Zone of skin (tissue), 1 donor: ENCODE data around the gene ZNF639.

- RRBS = no CpG with 5 or more reads among the region's 4 CpGs
Measured at GRCh38 chr3:177325196-177325676, 128.0 kb upstream of the TBL1XR1 start.

GRCh38 chr3:177357833-177358233 is 160.6 kb upstream of the TBL1XR1 start:
- RRBS = no CpG with 5 or more reads among the region's 4 CpGs

- RRBS = under 1% methylated on average over 21 of the region's 48 CpGs
Measured at GRCh38 chr3:177359393-177360287, 162.4 kb upstream of the TBL1XR1 start.

DNA sequence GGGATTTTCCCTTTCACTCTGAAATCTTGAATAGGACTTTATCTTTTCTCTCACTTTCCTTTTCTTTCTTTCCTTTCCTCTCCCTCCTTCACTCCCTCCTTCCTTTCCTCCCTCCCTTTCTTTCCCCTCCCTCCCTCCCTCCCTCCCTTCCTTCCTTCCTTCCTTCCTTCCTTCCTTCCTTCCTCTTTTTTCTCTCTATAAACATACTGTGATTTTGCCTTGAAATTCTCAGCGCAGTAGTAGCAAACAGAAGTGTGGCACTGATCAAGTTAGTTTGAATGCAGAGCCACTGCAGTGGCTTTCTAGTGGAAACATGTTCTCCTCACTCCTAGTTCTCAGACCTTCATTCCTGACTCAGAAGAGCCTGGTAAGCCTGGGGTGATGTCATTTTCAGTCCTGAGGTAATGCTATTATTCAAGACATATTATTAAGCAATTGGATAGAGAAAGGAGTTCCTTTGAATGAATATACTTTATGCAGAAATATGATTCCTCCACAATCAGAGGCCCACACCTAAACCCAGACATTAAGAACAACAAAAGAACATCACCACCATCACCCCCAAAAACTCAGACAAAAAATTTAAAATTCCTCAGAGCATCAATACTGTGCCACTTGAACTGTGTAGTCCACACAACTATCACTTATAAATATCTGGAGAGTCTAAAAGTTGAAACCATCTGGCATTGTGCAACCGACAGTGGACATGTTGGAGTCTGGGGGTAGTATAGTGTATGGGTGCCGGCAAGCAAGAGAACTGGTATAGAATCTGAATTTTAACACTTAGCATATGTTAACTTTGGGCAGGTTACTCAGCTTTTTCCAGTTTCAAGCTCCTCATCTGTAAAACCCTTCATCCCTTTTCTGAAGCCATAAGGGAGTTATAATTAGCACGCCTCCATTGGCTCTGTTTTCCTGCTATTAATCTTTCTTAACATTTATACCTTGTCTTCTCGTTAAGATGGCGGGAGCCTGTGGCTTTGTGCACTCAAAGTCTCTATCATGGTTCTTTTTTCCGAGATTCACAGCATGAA is 255.3 kb upstream of the TBL1XR1 start:
- RRBS = no CpG with 5 or more reads among the region's 7 CpGs

DNA sequence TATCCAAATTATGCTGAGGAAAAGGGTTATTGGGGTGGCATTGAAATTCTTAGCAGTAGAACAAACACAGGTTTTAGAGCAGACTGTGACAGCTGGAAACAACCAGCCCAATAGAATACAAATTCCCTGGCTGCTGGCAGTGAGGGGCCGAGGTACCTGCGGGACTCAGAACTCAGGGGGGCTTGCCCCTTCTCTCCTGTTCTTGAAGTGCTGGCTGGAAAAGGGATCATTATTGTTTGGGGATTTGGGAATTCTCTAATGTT is 338.5 kb upstream of the TBL1XR1 start:
- RRBS = no CpG with 5 or more reads among the region's 2 CpGs

DNA sequence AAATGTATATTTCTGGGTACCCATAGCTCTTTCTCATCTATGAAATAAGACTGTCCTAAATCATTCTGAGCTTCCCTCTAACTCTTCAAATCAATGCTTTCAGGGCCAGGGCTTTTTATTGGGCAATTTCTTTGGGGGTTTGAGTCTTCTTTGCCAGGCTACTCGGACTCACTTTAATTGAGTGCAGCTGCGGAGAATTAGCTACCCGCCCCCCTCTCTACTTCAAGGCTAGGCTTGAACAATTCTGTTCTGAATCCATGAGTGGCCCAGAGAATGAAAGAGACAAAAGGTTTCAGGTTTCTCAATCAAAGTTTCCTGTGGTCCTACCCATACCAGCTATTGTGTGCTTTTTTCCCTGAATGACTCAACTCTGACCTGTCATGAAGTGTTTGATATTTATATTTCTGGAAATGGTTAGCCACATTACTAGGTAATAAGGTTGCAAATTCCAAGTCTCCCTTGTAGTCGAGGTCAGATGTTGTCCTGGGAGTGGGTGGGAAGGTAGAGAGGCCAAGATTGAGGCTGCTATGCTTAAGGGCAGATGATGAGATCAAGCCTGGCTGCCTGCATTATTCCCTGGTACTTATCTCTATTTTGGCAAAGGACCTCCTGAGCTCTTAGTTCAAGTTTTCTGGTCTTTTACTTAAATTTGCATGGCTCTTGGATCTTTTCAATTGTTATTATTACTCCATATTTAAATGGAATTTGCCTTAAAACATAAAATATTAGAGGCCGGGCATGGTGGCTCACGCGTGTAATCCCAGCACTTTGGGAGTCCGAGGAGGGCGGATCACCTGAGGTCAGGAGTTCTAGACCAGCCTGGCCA is 392.7 kb upstream of the TBL1XR1 start:
- RRBS = no CpG with 5 or more reads among the region's 9 CpGs

- RRBS = no CpG with 5 or more reads among the region's 3 CpGs
Measured at GRCh38 chr3:177781626-177782105, 584.4 kb upstream of the TBL1XR1 start.

- RRBS = no CpG with 5 or more reads among the region's 4 CpGs
Measured at GRCh38 chr3:178736187-178736735, 200.0 kb downstream of the KCNMB2 start.

GRCh38 chr3:179018315-179019066 is 53.1 kb downstream of the ZMAT3 start:
- RRBS = no CpG with 5 or more reads among the region's 3 CpGs

DNA sequence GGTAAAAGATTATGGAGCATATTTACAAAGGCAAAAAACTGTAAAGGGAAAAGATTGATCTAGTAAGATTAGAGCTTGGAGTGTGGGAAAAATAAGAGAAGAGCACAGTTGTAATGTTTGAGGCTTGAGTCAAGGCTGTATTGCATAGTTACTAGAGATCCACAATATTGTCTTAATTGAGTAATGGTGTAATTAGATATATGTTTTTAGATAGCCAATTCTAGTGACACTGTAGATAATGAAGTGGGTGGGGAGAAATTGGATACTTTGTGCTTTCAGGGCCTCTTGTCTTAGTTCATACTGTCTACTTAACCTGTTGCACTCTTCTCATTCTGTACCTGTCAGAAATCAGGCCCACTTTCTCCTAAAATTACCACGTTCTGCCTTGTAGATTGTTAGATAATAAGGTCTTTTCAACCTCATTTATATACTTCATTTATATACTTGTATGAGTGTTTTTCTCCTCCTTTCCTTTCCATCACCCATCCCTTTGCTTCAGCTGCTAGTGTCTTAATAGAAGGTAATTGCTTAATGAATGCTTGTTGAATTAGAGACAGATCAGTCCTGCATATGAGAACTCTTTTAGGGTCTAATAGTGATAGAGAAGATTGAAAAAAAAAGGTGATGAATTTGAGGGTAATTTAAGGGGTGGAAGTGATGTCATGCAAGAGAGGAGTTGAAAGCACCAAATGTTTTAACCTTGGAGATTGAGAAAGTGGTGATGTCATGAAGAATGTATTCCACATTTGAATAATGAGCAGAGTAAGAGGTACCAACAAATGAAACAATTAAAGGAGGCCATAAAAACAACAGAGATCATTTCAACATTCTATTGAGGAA is 32.0 kb downstream of the PIK3CA start:
- RRBS = no CpG with 5 or more reads among the region's 1 CpG

DNA sequence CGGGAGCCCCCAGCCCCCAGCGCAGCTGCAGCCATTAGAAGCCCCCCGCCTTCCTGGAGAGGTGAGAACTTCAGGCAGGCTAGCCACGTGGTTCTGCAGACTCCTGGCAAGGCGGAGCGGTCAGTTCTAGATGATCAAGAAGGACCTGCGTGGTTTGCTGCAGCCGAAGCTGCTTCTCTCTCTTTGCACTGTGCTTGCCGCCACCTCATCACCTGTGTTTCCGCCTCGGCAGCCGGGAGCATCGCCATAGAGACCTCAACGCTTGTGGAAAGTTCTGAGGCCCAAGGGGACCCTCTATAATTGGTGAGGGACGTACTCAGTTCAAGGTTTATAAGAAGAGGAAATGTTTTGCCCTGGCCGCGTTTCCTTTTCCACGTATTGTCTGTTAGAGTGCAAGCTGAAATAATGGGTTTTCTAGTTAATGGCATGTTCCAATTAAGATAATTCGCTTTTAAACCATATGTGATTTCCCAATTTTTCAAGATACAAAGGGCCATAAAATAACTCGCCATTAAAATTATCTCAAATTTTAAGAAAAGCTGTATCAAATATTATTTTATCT is 16.0 kb upstream of the KCNMB3 start:
- RRBS = no CpG with 5 or more reads among the region's 20 CpGs

DNA sequence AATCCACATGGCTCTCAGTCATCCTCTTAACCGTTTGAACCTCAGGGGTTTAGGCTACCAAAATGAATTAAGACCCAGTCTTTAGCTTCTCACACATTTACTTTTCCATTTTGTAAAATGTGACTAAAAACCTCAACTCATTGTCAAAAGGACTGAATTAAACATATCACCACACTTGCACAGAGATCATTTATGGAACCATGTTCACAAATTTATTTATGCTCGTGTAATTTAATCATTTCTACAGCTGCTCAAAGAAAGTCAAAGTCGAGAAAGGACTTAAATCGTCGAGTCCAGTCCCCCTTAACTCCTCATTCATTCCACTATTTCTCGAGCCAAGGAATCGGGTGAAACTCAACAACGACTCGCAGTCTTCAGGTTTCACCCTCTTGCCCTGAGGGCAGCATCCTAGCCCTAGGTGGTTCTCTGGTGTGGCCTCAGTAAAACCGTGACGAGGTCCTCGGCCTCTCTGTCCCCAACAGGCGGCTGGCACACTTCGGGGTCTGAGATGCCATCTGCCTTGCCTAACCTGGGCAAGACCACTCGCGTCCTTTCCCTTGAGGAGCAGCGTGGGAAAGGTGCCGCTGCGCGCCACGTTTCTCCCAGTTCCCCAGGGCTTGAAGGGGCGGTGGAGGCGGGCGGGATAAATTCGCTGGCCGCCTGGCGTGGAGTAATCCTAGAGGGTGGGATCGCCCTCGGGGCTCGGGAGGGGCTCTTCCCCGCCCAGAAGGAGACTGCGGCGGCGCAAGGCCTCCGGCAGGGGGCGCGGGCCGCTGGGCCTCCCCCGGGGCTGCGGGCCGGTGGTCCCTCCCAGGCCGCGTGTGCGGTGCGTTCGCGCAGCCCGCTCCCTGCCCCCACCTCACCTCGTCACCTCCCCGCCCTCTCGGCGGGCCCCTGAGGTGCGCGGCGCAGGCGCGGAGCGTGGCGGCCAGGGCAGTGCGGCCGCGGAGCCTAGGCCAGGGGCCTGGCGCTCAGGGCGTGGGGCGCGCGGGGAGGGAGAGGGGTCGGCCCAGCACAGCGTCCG is at the start of gene ZNF639:
ZNF639 (plus strand) TSS at position 897 of the 1,024 bp plus-strand sequence.
- RRBS = no CpG with 5 or more reads among the region's 70 CpGs

DNA sequence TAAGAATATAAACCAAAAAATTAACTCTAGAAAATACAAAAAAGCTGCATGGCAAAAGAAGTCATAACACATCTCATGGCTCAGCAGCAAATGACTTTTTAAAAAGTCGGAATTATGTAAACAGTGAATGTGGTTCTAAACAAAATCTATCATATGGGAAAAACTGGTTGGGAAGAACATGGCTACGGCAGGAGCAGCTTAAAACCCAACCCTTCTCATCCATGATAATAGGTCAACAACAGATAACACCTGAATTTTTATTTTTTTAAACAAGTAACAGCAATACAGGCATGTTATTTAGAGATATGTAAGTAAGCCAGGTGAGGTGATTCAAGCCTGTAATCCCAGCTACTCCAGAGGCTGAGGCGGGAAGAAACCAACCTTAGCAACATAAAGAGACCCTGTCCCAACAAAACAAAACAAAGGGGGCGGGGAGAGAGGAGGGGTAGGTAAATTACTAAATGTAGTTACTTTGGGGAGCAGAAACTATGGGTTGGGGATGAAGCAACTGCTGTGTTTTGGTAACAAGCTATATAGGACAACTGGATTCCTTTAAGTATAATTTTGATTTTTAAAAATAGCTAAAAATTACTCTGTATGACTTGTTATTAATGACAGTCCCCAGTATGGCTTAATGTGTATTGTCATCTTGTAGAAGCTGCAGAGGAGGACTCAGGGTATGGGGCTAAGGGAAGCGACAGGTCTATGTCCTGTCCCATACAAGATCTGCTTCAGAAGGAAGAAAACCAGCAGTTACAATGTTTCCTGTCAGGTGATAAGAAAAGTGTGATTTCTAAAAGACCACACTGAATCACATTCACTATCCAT is 46.9 kb downstream of the GNB4 start:
- RRBS = no CpG with 5 or more reads among the region's 5 CpGs

- RRBS = no CpG with 5 or more reads among the region's 9 CpGs
Measured at GRCh38 chr3:179627095-179627945, 22.7 kb downstream of the NDUFB5 start.

DNA sequence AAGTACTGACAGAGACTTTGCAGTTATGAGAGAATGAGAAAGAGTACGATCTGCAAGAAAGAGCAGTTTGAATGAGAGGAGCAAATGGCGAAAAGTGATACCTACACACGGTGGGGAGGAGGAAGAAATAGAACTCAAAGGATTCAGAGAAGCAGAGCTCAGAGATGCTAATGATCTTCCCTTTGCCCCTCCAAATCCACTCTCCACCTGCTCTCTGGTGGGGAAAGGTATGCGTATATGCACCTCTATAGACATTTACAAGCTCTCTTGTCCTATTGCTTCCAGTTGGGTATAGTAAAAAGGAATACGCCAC is 123.3 kb upstream of the TTC14 start:
- RRBS = no CpG with 5 or more reads among the region's 5 CpGs

- RRBS = no CpG with 5 or more reads among the region's 8 CpGs
Measured at GRCh38 chr3:180601639-180601856, 415 bp upstream of the TTC14 start.

GRCh38 chr3:180913950-180914500 is 1.6 kb downstream of the FXR1 start:
- RRBS = no CpG with 5 or more reads among the region's 10 CpGs

DNA sequence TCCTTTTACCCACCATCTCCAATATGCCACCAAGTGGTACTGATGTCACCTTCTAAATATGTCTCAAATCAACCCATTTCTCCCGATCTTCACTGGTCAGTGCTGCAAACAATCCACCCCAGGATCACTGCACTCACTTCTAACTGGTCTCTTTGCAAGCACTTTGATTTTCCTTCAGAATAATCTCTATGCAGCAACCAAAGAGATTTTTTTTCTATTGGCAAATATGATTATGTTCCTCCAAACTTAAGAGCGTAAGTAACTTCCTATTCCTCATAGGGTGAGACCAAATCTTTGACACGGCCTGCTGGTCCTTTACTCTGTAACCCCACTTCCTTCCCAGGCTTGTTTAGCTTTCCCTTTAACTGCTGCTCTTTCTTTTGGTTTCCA is 121.4 kb upstream of the DNAJC19 start:
- RRBS = no CpG with 5 or more reads among the region's 3 CpGs

GRCh38 chr3:181711299-181711614 is 468 bp upstream of the SOX2 start:
- RRBS = no CpG with 5 or more reads among the region's 12 CpGs

DNA sequence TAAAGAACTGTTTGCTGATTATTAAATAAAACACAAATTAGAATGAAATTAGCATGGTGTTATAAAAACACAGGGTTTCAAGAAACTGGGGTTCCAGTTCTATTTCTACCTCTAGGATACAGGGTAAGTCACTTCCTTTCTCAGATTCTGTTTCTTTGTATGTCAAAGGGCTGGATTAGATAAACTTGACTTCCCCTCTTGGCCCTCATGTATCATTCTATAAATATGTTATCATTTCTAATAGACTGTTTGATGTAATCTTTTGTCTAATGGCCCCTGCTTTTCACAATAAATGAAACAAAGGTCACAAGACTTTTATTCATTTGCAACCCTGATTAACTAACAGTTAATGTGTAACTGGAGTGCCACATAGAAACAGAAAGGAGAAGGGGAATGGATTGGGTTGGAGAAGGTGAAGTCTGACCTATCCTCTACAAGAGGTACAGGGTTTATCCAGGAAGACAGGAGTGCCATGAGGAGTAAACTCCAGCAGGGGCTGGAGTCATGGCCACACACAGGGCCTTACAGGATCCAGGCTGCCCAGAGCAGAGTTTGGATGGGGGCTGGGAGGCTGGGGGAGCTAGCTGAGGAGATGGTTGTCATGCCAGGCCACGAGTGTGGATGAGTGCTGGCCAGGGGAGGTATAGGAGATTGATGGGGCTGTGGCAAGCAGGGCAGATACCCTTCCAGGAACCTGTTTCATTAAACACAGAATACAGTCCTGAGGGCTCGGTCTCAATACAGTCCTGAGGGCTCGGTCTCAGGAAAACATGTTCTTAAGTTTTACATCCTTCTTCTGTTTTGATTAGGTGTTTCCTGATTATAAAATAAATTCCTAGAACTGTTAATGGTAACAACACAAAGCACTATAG is 7.9 kb upstream of the B3GNT5 start:
- RRBS = no CpG with 5 or more reads among the region's 3 CpGs